GM19240 (cell line): ENCODE results near the genes MFSD4A and DYRK3.

- RRBS = no CpG with 5 or more reads among the region's 4 CpGs
These were observed 11.6 kb downstream of the TMEM81 start for GRCh38 chr1:205072736-205073033.

- RRBS = no CpG with 5 or more reads among the region's 16 CpGs
These were observed 42.0 kb downstream of the DSTYK start for GRCh38 chr1:205169160-205170200.

DNA sequence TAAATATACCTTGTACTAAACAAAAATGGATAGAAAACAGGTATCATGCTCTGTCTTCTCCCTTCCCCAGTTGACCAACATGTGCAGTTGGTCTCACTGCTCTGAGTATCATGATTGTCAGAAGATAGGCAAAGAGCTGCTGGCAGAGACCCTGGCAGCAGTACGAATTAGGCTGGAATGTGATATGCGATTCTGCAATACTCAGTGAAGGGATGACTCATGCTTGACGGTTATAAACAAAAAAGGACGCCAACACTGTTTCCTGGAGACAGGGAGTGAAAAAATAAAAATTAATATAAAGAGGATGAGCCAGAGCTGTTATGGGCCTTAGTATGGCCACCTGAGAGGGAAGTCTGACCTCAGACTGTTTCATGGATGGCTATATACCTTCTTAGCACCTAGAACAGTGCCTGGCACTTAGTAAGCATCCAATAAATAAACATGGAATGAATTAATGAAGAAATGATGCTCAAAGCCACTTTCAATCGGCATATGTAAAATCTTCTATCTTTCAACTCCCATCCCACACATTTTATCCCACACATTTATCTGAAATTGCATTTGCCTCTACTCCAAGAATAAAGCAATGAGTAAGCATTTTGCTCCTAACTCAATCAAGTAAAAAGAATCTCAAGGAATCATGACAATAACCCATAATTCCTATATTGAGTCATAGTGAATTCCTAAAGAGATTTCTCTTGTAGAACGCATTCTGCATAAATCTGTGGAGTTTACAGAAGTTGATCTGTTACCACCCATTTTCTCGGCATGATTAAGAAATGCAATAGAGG lies 35.9 kb downstream of the DSTYK start:
- RRBS = no CpG with 5 or more reads among the region's 7 CpGs

- RRBS = no CpG with 5 or more reads among the region's 12 CpGs
These were observed 31.2 kb downstream of the TMCC2 start for GRCh38 chr1:205258642-205259569.

DNA sequence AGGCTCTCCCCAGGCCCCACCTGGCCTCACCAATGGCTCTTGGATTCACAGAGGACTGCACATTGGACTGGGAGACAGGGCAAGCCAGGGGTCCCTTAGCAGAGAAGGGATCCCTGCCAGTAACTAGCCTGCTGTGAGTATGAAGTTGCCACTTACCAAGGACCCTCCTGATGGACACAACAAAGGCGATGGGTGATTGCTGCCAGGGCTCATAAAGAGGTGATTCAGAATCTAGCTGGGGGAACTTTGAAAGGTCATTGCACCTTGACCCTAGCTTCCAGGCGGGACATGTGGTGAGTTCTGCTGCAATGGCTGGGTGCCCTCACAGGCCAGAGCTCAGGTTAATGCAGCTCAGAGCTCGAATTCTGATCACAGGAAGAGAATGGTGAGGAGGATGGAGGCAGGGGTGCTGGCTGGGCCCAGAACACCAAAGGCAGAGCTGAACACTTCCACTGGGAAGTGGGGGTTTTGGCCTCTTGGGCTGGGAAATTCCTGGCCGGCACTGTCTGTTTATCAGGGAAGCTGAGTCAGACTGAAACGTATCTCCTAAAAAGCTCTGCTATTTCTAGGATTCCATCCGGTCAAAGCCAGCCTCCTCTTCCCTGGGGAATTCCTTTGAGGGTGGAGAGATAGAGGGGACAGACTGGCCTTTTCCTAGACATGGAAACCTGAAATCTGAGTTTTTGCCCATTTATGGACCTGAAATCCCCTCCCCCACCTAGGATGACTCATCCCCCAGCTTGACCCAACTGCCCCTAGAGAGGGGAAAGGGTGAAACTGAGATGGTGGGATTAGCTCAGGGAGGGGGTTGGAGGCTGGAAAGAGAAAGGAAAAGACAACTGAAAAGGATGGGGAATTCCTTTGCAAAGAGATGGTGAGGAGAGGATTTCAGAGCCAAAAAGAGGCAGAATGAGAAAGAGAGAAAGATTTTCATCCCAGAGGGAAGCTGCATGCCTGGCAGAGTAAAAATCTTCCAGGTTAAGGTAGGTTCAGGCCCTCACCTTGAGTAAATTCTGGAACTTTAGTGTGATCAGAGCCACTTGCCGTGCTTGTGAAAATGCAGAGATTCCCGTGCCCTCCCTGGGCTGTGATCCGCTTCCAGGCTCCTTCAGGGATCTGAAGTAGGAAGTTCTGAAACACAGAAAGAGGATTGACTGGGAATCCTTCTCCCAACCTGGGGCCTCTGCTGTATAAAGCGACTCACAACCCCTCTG lies 27.1 kb downstream of the NUAK2 start:
- RRBS = no CpG with 5 or more reads among the region's 10 CpGs

GRCh38 chr1:205515534-205516154 lies 11.2 kb downstream of the CDK18 start:
- RRBS = no CpG with 5 or more reads among the region's 8 CpGs

DNA sequence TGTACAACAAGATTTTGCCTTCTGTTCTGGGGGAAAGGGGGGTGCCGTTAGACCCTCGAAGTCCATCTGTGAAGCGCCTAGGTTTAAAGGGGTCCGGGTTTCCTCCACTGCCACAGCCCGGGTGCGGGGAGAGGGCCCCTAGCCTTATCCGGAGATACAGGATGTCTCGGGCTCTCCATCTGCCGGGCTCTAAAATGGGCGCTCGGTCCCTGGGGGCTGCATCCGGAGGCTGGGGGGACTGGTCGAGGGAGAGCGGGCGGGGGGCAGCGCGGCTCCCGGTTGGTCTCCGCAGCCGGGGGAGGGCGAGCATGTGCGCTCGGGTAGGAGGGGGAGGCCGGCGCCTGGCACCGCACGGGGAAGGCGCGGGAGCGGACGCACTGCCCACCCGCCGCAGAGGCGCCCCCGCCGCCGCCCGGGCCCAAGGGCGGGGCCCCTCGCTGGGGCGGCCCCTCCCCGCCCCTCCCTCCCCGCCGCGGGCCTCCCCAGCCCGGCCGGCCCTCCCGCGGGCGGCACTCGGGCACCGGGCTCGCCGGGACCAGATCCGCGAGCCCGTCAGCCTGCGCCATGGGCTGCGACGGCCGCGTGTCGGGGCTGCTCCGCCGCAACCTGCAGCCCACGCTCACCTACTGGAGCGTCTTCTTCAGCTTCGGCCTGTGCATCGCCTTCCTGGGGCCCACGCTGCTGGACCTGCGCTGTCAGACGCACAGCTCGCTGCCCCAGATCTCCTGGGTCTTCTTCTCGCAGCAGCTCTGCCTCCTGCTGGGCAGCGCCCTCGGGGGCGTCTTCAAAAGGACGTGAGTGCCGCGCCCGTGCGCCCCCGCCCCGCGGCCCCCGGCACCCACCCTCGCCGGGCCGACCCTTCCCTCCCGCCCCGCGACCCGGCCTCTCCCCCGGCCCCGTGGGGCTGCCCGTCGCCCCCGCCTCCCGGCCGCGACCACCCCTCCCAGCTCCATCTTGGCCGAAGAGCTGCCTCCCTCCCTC lies at the start of gene MFSD4A:
MFSD4A (plus strand) TSS at position 509 of the 981 bp plus-strand sequence.
- RRBS = 4% methylated on average over 35 of the region's 102 CpGs

DNA sequence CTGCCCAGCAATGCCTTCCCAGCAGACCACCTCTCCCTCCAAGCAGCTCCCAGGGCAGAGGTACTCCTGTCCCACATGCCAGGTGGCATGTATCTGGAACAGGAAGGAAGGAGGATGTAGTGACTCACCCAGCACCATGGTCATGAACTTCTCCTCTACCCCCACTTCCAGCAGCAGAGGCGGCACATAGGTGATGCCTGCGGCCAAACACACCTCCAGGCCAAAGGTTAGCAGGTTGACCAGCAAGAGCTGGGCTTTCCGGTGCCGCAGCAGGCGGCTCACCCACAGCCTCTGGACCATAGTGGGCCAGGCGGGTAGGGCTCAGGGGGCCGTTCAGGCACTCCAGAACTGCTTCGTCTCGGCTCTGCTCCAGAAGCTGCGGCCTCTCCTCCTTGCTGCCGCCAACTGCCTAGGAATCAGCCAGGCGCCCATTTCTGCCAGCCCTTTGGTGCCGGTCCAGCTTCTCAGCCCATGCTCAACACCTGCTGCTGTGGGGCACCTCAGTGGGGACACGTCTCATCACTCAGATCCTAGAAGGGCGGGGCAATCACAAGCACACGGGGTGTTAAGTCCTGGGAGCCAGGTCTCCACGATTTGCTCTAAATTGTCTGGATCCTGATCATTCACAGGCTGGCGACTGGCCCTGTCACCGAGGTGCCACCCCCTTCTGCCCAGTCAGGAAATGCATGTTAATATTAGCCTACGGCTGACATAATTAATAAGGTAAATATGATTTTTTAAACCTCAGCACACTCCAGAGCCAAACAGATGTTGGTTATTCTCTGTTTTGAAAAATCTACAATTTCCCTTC lies 15.7 kb downstream of the SLC45A3 start:
- RRBS = no CpG with 5 or more reads among the region's 20 CpGs

DNA sequence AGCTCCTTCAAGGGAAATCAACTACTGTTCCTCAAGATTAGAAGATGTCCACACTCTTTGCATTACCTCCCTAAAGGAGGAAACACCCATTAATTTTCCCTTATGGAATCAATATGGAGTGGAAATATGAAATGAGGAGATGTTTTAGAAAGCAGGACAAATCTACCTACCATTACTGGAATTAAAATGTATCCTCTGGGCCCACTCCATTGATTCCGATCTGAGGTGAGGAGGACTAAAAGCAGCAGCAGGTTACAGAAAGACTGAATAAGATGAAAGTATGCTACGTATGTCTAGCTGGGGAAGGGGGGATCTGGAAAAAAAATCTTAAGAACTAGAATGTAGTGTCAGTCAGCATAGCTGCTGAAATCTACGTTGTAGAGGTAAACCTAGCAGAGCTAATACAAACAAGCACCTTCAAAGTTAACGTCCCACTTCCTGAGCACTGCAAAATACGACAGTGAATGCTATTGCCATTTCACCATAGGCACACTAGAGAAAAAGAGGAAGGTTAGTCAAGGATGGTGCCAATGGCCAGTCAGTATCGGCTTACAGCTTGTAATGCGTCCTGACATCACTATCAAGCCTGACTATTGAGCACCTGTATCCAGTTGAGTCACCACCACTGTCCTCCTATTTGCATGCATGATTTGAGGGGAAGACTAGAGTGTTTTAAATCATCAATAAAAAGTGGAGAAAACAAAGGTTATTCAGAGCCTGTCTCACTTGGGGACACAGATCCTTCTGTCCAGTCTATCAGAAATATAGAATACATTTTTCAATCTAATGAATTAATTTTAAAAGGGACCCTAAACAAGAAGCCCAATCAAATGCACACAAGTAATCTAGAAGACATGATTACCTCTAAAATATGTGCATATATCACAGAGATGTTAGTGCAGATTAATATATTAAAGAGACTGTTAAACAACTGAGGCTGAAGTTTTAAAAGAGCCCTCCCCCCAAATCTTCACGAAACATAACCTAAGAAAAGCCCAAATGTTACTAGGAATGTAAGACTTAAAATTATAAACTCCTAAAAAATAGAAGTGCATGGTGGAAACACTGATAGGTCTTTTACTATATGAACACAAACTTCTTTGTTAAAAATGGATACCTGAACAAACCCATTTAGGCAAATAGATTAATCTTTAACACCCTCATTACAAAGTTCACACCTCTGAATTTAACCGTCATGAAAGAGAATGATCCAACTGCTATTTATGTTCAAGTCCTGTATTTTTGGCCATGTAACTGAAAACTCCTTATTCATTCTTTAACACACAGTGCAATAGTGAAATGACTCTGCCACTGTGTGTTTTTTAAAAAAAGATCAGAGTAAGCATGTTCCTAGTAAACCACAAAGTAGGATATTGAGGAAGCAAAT lies 34.2 kb downstream of the NUCKS1 start:
- RRBS = no CpG with 5 or more reads among the region's 9 CpGs

- RRBS = no CpG with 5 or more reads among the region's 2 CpGs
These were observed 7.7 kb downstream of the SLC41A1 start for GRCh38 chr1:205805233-205805760.

DNA sequence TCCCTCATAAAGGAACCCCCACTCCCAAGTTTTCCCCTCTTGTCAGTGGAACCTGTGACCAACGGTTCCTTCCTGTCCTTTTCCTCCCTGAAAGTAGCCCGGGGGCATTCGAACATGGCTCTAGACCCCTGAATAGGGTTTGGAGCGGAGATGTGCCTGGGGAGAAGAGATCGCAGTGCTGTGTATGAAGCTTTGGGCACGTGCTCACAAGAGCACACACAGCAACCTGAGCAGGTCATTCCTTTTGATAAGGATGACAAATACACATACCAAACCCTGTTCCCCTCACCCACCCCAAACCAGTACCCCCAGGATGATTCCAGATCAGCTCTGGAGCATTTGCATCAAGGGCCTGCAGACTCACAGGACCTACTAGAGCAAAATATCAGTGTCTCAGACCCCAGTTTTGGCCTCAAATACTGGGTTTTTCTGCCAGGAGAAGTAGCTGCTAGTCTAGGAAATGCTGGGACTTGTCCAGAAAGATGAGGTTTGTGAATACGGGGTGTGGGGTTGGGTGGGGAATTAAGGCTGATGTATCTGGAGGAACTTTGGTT lies 1.2 kb upstream of the SLC41A1 start:
- RRBS = no CpG with 5 or more reads among the region's 7 CpGs

- RRBS = no CpG with 5 or more reads among the region's 7 CpGs
These were observed 24.4 kb downstream of the SLC26A9 start for GRCh38 chr1:205918723-205919414.

- RRBS = no CpG with 5 or more reads among the region's 12 CpGs
These were observed 19.3 kb downstream of the RAB7B start for GRCh38 chr1:205983706-205984415.

- RRBS = no CpG with 5 or more reads among the region's 16 CpGs
These were observed 14.6 kb downstream of the RAB7B start for GRCh38 chr1:205988462-205989041.

DNA sequence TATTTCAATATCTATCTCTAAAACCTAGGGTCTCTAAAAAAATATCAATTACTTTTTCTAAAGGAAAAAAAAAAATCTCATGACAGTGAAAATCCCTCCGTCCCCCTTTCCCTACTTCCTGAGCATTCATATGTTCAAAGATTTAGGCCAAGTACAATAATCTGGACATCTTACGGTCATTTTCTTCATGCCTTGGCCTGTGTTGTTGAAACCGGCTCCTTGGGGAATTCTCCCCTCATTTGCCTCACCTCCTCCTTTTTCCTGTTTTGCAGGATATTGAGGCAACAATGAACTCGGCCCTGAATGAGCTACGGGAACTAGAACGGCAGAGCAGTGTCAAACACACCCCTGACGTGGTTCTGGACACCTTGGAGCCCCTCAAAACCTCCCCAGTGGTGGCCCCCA lies 9.5 kb upstream of the IKBKE start:
- RRBS = no CpG with 5 or more reads among the region's 7 CpGs

- RRBS = no CpG with 5 or more reads among the region's 9 CpGs
These were observed 3.3 kb upstream of the RASSF5 start for GRCh38 chr1:206503915-206504626.

- RRBS = no CpG with 5 or more reads among the region's 6 CpGs
These were observed 1.3 kb upstream of the RASSF5 start for GRCh38 chr1:206506127-206506388.

DNA sequence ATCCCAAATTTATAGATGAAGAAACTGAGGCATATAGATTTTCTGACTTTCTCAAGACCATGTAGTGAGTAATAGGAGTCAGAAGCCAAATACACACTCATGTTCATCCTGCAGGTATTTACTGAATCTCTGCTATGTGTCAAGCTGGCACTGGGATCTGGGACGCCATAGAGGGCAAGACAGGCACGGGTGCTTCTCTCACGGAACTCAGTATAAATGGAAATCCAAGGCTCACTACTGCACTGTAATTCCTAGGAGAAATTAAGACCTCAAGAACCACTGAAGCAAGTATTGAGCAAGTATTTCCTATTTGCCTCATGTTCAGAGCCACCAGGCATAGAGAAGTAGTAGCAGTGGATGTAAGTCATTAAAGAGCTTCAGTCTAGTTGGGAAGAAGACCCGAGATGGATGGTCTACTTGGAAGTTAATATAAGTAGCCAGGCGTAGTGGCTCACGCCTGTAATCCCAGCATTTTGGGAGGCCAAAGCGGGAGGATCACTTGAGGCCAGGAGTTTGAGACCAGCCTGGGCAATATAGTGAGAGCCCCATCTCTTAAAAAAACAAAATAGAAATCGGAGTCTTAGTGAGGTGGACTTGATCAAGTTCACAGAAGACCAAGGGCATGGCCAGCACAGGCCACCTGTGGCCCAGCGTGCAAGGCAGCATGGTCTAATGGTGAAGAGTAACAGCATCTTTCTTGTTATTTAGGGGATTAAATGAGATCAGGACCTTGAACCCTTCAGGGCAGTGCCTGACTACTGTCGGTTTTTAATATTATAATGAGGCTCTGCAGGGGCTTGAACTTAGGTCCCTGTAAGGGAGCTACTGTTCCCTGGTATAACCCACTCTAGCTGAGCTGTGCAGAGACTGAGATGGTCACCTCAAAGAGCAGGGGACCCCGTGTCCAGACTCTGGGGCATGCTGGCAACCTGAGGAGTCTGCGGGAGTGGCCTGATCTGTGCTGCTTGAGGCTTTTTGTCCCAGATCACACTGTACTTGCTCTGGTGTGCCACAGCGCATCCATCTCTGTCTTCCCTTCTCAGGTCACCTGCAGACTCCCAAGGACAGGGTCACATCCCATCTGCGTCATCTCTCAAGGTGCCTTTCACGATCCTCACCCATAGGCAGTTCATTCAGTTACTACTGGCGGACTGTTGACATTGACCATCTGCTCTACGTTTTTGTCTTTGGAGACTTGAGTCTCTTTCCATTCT lies 38.6 kb downstream of the EIF2D start:
- RRBS = no CpG with 5 or more reads among the region's 17 CpGs

- RRBS = no CpG with 5 or more reads among the region's 9 CpGs
These were observed 34.0 kb downstream of the EIF2D start for GRCh38 chr1:206578066-206578868.

GRCh38 chr1:206635195-206636461 lies at the start of gene DYRK3:
TSS of gene DYRK3 (plus strand) at chr1:206635536.
- RRBS = 2% methylated on average over 36 of the region's 94 CpGs